Diencephalon (tissue), 2 donors: ENCODE measurements around a stretch of chr2.

DNA sequence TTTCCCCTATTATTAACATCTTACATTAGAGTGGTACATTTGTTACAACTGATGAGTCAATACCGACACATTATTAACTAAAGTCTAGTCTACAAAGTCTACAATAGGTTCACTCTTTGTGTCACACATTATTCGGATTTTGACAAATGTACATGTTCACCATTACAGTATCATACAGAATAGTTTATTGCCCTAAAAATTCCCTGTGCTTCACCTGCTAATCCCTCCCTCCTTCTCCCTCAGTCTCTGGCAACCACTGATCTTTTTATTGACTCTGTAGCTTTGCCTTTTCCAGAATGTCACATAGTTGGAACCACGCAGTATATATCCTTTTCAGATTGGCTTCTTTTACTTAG lies 157.5 kb downstream of the PDE11A start:
- RAMPAGE, long total RNA, result no peak

GRCh38 chr2:178478773-178479612 lies 593 bp upstream of the FKBP7 start:
- RAMPAGE, long total RNA, result no peak

DNA sequence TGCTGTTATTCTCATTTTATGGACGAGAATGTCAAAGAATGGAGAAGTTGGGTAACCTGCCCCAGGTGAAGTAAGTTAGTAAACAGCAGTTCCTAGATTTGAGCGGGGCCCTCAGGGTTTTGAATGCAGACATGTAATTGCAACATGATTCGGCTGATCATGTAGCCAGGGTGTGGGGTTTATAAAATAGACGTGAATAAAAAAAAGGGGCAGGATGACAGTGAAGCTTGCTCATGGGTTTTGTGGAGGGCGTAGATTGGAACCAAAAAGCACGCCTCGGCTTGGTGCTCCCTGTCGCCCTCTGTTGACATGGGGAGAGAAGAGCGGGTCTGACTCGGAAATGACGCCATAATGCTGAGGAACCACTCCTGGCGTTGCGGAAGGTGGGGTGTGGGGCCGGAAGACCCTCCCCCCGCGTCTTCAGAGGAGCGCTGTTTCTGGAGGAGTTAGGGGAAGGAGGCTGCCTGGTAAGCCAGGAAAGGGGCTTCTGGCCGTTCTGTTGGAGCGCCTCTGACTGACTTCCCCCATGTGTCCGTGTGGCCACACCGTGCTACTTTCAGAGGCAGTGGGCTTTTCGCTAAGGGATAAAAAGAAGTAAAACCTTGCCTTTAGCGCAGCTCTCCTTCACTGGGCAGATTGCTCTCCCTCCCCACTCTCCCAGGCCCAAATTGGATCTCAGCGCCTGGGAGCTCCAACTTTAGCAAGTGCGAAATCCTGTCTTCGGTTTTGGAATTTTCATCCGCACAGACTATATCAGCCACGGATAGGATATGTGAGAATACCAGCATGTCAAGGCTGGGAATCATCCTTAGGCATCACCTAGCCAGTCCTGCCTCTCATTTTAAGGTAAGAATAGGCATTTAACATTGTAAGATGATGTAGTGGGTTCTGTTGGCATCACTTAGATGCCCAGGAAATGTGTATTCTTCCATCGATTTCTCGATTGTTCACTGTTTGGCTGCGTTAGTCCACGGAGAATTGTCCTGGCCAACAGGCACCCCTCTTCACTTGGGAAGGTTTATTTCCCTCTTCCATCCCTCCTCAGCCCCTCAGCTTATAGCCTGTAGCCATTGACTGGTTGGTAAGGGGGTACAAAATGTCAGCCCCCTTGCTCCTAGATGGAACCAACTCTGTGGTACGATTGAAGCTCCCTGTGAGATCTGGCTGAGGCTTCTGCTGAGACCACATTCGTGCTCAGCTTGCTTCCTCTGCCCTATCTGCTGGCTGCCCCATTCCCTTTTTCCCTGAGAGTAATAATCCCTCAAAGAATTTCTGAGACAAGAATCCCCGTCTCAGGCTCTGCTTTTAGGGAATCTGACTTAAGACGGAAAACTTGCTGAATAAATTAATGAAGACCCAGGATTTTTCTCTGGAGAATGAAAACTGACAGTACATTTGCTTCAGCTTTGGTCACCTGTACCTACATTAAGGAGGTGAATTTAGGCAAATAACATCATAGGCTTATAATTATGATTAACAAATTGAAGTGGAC lies 43.1 kb downstream of the PLEKHA3 start:
- RAMPAGE, long total RNA, result no peak

DNA sequence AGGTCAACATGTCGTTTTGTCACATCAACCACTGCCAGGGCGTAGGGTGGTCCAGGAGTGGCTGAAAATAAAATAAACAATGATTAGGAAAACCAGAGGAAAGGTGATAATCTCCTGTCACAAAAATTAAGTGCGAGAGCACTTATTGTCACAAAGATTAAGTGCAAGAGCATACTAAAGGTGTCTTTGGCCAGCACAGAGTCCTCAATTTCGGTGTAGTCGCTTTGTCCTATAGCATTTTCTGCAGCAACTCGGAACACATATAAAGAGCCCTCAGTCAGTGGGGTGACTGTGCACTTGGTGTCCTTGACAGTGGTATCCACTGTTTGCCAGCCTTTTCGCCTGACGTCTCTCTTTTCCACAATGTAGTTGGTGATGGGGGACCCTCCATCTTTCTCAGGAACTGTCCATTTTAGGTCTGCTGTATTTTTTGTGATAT lies 131.9 kb downstream of the PLEKHA3 start:
- RAMPAGE, long total RNA, result no peak

DNA sequence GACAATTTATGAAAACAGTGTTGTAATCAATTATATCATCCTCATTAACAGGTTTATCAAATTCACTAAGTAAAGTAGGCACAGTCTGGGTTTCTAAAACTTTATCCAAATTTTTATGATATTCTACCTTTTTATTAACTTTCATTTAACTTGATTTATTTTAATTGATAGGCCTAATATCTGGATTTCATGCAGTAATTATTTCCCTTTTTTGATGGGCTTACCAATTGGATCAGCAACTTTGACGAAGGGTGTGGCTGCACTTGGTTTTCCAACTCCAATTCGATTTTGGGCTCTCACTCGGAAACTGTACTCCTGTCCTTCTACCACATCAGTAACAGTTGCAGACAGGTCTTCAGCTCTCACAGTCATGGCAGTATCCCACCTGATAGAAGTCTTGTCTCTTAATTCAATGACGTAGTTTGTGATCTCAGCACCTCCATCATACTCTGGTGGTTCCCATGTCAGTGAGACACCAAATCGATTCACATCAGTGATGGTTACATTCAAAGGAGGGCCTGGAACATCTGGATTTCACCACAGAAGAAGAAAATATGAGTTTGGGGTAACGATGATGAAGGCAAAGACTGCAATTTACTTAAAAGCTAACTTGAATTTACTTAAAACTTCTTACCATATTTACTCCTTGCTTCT lies 137.4 kb downstream of the PLEKHA3 start:
- RAMPAGE, long total RNA, result no peak

- RAMPAGE, long total RNA, result no peak
Measured at GRCh38 chr2:178635271-178635773, 155.1 kb downstream of the PLEKHA3 start.

- RAMPAGE, long total RNA, result no peak
Measured at GRCh38 chr2:178713786-178714463, 93.3 kb downstream of the TTN start.

GRCh38 chr2:178785599-178785881 lies 21.7 kb downstream of the TTN start:
- RAMPAGE, long total RNA, result no peak

- RAMPAGE, long total RNA, result no peak
Measured at GRCh38 chr2:178799004-178799444, 8.2 kb downstream of the TTN start.

- RAMPAGE, long total RNA, result no peak
Measured at GRCh38 chr2:178808090-178808515, 880 bp upstream of the TTN start.

DNA sequence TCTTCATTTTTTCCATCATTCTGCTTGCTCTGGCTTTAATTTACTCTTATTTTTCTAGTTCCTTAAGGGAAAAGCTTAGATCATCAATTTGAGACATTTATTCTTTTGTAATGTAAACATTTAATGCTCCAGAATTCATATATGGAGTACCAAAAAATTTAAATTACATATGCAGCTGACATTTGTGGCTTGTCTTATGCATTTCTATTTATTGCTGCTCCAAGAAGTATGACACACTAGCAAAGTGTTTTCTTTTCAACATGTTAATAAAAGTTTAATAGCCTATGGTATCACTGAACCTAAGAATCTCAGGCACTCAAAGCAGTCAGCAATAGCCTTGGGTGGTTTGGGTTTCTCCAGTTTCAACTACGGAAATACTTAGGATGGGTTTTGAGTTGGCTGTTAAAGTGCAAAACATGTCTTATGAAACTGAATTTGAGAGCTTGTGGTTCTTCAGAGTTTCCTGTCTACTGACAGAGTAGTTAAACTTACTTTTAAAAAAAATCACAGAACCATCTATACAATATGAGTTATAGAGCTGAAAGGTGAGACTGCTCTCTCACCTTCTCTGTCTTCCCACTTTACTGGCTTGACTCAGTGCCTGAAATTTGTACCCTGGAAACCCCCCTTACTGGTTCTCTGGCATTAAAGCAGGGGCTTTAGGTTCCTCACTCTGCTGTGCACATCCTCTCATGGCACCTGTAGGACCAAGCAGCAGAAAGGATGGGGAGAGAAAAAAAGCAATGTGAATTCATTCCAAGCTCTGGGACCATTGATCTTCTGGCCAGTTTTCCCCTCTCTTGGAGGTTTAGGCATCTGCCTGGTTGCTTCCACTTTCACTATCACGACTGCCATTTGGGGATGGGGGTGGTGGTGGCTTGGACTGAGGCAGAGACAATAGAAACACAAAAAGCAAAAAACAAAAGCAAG lies 18.2 kb downstream of the CCDC141 start:
- RAMPAGE, long total RNA, result no peak

DNA sequence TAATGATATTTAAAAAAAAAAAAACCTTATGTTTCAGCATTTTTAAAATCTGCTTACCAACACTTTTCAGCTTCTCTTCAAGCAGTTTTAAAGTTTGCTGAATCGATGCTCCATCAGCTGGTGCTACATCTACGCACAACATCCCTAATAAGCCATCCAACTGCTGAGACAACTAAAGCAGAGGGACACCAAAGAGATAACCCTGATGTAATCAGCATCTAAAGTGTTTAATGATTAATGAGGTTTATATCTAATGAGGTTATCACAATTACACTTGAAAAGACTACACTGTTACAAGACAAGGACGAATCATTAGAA lies 73.7 kb upstream of the CCDC141 start:
- RAMPAGE, long total RNA, result no peak

GRCh38 chr2:179263112-179263355 lies 1.6 kb downstream of the SESTD1 start:
- RAMPAGE, long total RNA, result no peak

DNA sequence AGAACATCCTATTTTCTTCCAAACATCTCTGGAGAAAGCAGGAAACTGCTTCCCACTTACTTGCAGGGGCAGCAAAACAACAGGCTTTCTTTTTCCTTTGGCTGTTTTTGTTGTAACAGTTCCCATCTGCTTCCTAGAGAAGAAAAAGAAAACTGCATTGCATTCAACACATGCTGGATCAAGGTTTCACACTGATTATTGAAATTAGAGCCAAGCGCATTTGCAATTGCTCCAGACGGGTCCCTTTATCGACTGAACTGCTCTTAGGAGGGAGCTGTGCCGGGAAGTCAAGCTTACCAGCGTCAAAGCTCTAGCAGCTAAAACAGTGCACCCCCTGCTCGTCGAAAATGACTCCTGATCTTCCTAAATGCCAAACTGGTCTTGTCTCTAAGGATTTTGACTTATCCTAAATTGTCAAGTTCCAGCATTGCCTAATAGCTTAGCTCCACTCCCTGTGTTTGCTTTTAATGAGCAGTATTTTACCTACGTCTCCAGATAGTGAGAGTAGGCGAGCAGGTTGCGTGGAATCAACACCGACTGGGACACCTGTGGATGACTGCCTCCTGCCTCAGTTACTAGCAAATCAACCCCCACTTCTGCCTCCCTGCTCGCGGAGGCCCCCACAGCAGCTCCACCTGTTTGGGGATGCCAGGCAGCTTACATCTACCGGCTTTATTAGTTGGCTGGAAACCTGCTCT lies 164.1 kb upstream of the SESTD1 start:
- RAMPAGE, long total RNA, result no peak

GRCh38 chr2:179558154-179558653 lies 293.6 kb upstream of the SESTD1 start:
- RAMPAGE, long total RNA, result no peak

DNA sequence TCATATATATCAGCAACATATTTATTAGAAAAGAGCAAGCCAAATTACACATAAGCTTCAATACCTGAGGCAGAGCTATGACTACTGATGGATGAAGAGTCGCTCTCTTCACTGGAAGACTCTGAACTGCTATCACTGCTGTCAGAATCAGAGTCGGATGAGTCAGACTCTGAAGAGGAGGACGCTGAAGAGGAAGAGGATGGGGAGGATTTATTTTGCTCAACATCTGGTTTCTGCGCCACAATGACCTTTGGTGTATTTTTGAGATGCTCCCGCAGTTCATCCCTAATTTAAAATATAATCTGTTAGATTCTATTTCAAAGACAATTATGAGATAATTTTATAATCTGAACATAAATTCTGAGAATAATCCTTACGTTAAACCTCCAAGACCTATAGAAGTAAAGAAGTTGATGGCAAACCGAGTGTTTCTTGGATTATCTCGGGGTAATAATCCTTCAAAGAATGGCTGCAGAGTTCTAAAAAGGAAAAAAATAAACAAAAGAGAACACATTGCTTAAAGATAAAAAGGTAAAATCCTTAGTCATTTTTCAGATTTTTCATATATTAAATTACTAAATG lies 56.6 kb downstream of the CWC22 start:
- RAMPAGE, long total RNA, result no peak

- RAMPAGE, long total RNA, result no peak
Measured at GRCh38 chr2:180005963-180006560, 1.0 kb downstream of the CWC22 start.

DNA sequence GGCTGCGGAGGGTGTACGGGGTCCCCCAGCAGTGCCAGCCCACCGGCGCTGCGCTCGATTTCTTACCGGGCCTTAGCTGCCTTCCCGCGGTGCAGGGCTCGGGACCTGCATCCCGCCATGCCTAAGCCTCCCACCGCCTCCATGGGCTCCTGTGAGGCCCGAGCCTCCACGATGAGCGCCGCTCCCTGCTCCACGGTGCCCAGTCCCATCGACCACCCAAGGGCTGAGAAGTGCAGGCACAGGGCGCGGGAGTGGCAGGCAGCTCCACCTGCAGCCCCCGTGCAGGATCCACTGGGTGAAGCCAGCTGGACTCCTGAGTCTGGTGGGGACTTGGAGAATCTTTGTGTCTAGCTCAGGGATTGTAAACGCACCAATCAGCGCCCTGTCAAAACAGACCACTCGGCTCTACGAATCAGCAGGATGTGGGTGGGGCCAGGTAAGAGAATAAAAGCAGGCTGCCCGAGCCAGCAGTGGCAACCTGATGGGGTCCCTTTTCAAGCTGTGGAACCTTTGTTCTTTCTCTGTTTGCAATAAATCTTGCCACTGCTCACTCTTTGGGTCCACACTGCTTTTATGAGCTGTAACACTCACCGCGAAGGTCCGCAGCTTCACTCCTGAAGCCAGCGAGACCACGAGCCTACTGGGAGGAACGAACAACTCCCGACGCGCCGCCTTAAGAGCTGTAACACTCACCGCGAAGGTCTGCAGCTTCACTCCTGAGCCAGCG lies 288.7 kb upstream of the UBE2E3 start:
- RAMPAGE, long total RNA, result no peak

GRCh38 chr2:180692264-180692758 lies 288.1 kb upstream of the UBE2E3 start:
- RAMPAGE, long total RNA, result no peak

DNA sequence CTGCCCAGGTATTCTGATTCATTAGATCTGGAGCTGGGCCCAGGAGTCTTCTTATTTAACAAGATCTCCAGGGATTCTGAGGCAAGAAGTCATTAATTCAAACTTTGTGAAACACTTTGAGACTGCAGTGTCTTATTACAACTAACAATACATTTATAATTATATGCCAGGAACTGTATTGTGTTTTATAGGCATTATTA lies 257.5 kb upstream of the UBE2E3 start:
- RAMPAGE, long total RNA, result no peak